ENCODE data around the genes NMNAT2 and ARPC5.

DNA sequence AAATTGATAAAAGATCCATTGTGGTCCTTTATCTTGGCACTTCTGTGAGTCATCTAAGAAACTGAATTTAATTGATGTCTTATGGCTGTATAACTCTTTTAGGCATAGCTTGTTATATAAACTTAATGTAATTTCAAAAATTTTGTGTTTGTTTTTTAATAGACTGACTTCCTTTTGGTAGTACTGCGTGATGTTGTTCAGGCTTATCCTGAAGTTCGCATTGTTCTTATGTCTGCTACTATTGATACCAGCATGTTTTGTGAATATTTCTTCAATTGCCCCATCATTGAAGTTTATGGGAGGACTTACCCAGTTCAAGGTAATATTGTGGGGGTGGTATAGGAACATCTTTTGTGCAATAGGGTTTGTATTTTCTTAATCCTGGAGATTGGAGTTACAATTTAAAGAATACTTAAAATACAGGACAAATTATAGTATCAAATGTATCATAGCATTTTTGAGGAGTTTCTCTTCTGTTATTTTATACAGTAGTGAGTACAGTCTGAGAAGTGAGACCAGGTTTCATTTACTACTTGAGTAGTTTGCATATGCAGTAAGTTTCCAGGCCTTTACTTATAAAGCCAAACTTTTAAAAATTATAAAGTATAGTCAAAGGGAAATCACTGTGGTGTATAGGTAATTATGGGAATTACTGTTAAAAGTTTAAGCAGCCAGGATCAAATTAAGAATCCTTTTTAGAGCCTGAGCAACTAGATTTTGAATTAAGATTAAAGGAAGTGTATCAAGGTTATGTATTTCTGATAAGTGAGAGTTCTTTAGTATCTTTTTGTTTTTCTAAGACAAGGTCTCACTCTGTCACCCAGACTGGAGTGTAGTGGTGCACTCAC, 33.3 kb downstream of the DHX9 start:
- RRBS = no CpG with 5 or more reads among the region's 2 CpGs

DNA sequence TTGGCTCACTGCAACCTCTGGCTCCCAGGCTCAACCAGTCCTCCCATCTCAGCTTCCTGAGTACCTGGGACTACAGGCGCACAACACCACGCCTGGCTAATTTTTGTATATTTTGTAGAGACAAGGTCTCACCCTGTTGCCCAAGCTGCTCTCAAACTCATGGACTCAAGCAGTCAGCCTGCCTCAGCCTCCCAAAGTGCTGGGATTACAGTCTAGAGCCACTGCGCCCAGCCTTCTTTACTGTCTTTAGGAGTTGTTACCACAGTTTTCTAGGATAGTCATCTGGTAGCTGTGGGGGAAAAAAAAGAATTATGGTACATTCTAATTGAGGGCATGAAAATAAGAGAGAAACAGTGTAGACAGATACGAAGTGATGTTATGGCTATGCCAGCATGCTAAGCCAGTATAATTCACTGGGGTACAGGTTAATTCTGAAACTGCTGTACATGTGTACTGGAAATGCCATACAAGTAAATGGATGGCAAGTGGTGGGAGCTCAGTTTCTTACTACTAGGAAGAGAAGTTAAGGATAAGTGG, 33.9 kb downstream of the DHX9 start:
- RRBS = no CpG with 5 or more reads among the region's 4 CpGs

- RRBS = no CpG with 5 or more reads among the region's 2 CpGs
Measured at GRCh38 chr1:182876773-182877205, 37.6 kb downstream of the DHX9 start.

DNA sequence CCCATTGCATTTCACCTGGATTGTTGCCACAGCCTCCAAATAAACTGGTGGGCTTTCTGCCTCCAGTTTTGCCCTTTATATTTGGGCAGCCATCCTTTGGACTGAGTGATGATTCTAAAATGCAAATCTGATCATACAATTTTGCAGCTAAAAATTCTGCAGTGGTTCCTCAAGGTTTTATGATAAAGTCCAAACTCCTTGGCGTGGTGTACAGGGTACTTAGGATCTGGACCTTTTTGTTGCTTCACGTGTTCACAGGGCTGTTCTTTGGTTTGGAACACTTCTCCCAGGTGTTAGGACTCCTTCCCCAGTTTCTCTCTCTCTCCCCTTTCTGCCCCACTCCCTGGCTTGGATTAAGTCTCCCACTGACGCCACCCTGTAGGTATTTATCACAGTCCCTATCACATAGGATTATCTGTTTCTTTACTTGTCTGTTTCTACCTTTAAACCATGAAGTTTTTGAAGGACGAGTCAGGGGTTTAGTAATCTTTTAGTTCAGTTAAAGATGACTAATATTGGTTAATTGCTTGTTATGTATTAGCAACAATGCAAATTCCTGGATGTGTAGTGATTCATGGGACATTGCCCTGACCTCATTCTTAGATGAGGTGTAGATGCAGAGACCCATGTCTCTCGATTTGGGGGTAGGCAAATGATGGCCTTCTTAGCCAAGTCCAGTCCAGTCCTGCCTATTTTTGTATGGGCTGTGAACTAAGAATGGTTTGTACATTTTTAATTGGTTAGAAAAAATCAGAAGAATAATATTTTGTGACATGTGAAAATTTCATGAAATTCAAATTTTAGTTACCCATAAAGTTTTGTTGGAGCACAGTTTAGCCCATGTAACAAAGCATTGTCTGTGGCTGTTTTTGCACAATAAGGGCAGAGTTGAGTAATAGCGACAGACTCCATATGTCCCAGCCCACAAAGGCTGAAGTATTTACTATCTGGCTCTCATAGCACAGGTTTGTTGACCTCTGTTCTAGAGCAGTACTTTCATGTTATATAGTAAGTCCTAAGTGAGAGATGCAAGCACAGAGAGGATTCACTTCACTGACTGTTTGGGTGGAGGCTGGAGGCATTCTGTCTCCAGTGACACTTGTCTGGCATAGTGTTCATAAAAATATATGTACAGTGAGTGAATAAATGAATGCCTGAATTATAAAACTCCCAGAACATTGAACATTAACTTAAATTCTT, 6.5 kb downstream of the LAMC1 start:
- RRBS = no CpG with 5 or more reads among the region's 6 CpGs

- RRBS = no CpG with 5 or more reads among the region's 3 CpGs
Measured at GRCh38 chr1:183127920-183128460, 58.1 kb upstream of the LAMC2 start.

DNA sequence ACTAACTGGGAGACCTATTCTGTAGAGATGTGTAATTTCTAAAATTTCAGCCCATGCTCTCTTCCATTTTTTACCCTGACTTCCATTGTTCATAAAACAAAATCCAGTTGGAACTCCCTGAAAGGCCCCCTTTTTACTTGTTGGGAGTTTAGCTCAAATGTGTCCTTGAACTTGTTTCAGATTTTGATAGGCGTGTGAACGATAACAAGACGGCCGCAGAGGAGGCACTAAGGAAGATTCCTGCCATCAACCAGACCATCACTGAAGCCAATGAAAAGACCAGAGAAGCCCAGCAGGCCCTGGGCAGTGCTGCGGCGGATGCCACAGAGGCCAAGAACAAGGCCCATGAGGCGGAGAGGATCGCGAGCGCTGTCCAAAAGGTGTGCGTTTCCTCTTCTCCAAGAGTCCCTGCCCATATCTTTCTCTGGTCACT, 49.8 kb upstream of the LAMC2 start:
- RRBS = no CpG with 5 or more reads among the region's 11 CpGs

DNA sequence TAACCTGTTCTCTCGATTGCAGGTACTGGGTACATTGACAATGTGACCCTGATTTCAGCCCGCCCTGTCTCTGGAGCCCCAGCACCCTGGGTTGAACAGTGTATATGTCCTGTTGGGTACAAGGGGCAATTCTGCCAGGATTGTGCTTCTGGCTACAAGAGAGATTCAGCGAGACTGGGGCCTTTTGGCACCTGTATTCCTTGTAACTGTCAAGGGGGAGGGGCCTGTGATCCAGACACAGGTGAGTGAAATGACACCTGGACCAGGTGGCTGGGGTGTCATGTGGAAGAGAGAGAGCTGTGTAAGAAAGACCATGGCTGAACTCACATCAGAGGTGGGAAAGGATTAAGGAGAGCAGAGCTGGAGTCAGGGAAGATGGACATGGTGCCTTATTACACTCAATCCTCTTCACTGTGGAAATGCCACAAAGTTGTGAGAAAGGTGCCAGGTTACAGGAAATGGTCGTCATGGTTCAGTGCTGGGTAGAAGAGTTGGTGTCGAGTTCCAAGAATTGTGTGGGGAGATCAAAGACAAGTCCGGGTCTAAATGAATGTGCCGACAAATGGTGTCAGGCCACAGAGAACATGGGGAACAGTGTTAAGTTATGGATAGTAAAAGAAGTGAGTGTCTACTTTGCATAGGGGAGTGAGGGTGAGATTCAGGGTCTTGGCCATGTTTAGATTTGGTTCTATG, 40.8 kb downstream of the LAMC2 start:
- RRBS = no CpG with 5 or more reads among the region's 7 CpGs

- RRBS = no CpG with 5 or more reads among the region's 12 CpGs
Measured at GRCh38 chr1:183235555-183235930, 49.5 kb downstream of the LAMC2 start.

DNA sequence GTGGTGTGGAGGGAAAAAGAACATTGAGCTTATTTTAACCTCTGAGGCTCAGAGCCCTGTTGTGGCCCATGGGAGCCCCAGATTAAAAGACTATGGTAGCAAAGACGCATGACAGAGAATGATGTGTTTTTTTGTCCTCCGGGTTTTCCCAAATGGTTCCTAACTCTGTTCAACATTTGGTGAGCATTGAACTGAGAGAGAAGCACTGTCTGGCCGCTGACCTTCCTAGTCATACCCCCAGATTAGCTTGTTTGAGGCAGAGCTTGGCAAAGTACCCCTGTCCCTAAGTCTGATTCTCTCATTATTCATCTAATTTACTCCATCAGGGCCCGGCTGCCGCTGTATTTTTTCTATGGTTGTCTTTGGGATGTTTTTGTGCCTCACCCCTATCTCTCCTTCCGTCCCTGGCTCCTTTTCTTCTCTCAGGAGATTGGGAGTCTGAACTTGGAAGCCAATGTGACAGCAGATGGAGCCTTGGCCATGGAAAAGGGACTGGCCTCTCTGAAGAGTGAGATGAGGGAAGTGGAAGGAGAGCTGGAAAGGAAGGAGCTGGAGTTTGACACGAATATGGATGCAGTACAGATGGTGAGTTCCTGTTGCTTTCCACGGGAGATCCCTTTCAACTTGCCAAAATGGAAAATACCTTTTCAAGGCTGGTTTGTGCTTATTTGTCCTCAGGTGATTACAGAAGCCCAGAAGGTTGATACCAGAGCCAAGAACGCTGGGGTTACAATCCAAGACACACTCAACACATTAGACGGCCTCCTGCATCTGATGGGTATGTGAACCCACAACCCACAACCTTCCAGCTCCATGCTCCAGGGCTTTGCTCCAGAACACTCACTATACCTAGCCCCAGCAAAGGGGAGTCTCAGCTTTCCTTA, 53.8 kb downstream of the LAMC2 start:
- RRBS = no CpG with 5 or more reads among the region's 10 CpGs

- RRBS = 4% methylated on average over 13 of the region's 65 CpGs
Measured at GRCh38 chr1:183417546-183418916, at the start of gene NMNAT2. Gene NMNAT2 (minus strand): TSS chr1:183418380.

DNA sequence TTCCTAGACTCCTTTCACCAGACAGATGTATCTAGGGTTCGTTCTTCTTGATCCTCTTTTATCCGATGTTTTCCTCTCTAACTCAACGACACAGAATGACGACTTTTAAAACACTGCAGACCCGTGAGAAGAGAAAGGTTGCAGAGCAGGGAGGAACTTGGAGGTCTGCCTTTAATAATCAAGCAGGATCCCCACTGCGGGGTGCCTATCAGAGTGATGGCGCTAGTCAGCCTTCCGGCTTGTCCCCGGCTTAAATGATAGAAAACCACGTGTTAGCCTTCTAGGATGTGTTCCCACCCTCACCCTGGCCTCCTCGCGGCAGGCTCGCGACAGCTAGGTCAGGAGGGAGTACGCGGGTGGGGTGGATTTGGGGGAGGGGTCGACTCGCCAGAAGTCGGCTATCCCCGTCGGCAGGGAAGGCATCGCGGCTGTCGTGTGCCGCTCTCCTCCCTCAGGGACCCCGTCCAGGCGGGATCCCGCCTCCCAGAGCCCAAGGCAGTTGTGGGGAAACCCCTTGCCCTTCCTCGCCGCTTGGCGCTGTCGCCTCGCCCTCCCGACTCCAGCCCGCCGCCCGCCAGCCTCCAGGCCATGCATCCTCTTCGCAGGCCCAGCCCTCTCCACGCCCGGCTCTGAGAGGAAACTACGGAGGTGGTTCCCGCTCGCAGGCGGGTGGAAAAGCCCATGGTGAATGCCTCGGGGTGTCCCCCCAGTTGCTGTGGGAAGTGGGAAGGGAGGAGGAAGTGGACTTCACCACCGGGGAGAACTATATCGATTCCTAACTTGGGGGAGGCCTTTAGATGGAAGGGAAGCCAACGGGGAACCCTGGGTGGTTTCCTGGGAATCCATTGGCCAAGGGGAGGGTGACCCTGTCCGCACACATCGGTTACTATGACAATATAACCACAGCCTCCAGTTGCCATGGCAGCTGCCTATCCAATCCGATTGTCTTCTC, 1.1 kb upstream of the SMG7 start:
- RRBS = no CpG with 5 or more reads among the region's 51 CpGs

GRCh38 chr1:183619243-183619754, 16.3 kb downstream of the ARPC5 start:
- RRBS = no CpG with 5 or more reads among the region's 5 CpGs

- RRBS = 1% methylated on average over 20 of the region's 79 CpGs
Measured at GRCh38 chr1:183635372-183636231, at the start of gene ARPC5. Gene ARPC5 (minus strand): TSS chr1:183635783.

- RRBS = no CpG with 5 or more reads among the region's 2 CpGs
Measured at GRCh38 chr1:183652559-183652992, 540 bp downstream of the APOBEC4 start.

GRCh38 chr1:183881738-183882281, 76.9 kb downstream of the RGL1 start:
- RRBS = no CpG with 5 or more reads among the region's 5 CpGs

GRCh38 chr1:183926077-183926988, 111.2 kb downstream of the COLGALT2 start:
- RRBS = no CpG with 5 or more reads among the region's 12 CpGs

DNA sequence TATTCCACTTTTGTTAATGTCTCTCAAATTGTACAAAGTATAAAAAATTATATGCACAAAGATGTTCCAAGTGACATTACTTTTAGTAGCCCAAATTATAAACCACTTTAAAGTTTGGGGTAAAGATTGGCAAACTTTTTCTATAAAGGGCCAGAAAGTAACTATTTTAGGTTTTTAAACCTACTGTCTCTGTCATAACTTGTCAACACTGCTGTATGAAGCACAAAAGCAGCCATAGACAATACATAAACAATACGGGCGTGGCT, 22.0 kb downstream of the TSEN15 start:
- RRBS = no CpG with 5 or more reads among the region's 2 CpGs

- RRBS = no CpG with 5 or more reads among the region's 2 CpGs
Measured at GRCh38 chr1:184143230-184143605, 91.7 kb downstream of the TSEN15 start.

DNA sequence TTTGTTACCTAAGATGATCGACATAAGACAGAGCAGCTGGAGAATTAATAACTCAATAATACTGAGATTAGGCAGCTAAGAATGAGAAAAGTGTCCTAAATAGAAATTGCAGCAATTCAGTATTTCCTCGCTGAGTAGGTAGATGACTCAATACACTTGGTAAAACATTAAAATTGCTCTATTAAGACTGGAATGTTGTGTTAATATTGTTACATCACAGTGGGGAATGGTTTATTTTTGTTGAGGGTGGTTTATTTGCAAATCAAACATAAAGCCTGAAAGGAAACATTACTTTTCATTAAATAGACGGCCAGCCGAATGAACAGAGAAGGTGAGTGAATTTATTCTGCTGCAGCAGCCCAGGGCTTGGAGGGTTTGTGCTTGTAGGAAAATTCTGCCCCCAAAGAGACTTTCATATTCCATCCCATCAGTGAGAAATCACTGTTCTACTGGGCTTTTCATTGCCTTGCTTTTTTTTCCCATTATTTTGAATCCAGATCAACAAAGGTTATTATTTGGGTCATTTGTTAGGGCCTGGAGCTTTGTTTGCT, 21.3 kb downstream of the C1orf21 start:
- RRBS = no CpG with 5 or more reads among the region's 4 CpGs

- RRBS = no CpG with 5 or more reads among the region's 6 CpGs
Measured at GRCh38 chr1:184457344-184458088, 70.7 kb downstream of the C1orf21 start.